UCH-1 (cell line): ENCODE results near the gene HHIPL2.

GRCh38 chr1:219660633-219661467 lies 47.9 kb upstream of the ZC3H11B start:
- RRBS = no CpG with 5 or more reads among the region's 24 CpGs

GRCh38 chr1:220018852-220019331 lies 27.4 kb downstream of the EPRS1 start:
- RRBS = no CpG with 5 or more reads among the region's 3 CpGs

DNA sequence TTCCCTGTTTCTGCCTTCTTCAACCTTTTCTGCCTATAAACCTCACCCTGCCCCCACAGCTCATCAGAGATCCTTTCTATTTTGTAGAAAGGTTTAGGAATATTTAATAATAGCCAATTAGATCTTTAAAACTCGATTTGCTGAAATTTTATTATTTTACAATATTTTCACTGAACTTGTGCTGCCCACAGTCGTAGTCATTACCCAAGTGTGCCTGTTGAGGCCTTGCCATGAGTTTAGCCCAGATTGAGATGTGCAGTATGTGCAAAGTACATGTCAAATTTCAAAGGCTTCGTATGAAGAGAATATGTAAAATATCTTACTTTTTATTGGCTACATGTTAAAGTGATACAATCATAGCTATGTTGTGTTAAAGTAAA lies 422 bp upstream of the IARS2 start:
- RRBS = no CpG with 5 or more reads among the region's 3 CpGs

DNA sequence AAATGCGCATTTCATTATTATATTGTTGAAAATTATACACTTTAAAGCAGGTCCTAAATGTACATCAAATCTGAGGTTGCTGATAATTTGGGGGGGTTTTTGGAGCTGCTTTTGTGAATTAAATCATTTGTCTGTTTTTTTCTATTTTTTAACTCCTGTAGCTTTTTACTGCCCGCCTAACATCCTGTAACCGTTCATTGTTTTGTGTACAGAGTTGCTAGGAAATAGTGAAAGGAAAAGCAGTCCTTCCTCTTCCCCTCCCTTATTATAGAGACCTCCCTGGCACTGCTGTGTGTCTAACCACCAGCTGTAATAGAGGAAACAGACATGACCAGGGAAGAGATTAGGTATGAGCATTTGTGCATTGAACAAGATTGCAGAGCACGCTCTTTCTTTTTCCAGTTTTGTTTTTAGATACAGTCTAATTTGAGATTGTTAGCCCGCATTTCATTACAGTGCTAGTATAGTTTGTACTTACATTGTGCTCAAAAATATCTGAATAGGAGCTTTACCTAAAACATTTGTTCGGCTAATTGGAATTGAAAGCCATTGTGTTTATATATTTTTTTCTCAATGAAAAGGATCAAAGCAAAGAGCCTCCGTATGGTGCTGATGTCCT lies 43.5 kb downstream of the IARS2 start:
- RRBS = no CpG with 5 or more reads among the region's 7 CpGs

- RRBS = no CpG with 5 or more reads among the region's 12 CpGs
Observed at GRCh38 chr1:220219999-220220520, 52.2 kb downstream of the RAB3GAP2 start.

- RRBS = no CpG with 5 or more reads among the region's 2 CpGs
Observed at GRCh38 chr1:220360868-220361164, 88.6 kb upstream of the RAB3GAP2 start.

DNA sequence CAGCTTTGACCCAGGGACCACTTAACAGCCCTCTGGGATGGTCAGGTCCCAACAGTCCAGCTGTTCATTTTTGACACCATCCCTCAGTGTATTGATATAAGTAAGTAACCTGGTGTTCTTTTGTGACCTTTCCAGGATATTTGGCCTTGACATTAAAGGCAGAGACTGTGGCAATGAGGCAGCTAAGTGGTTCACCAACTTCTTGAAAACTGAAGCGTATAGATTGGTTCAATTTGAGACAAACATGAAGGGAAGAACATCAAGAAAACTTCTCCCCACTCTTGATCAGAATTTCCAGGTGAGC lies 13.4 kb downstream of the MTARC2 start:
- RRBS = no CpG with 5 or more reads among the region's 1 CpG

- RRBS = no CpG with 5 or more reads among the region's 3 CpGs
Observed at GRCh38 chr1:220783916-220784385, 2.8 kb upstream of the MTARC1 start.

GRCh38 chr1:220887441-220887792 lies 8.2 kb downstream of the HLX start:
- RRBS = 5% methylated on average over 11 of the region's 26 CpGs

DNA sequence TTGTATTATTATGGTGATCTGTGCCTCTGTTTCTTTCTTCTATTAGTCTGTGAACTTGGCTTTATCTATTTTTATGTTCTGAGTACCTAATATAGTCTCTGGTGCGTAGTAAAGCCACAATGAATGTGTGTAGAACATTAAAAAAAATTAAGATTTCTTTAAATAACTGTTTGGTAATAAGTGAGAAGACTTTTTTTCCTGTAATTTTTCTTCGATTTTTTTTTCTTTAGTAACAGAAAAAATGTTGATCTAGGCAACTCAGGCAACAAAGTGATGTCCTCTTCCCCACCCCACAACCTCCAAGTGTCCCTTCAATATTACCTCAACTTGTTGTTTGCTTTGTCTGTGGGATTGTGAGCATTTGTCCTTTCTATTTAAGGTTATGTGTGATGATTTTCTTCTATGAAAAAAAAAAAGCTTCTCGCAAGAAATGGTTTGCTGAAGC lies 218.1 kb downstream of the HLX start:
- RRBS = no CpG with 5 or more reads among the region's 3 CpGs

GRCh38 chr1:221620345-221621012 lies 121.4 kb downstream of the DUSP10 start:
- RRBS = no CpG with 5 or more reads among the region's 3 CpGs

- RRBS = no CpG with 5 or more reads among the region's 3 CpGs
Observed at GRCh38 chr1:221689180-221689539, 52.7 kb downstream of the DUSP10 start.

GRCh38 chr1:221710933-221711705 lies 30.8 kb downstream of the DUSP10 start:
- RRBS = no CpG with 5 or more reads among the region's 4 CpGs

DNA sequence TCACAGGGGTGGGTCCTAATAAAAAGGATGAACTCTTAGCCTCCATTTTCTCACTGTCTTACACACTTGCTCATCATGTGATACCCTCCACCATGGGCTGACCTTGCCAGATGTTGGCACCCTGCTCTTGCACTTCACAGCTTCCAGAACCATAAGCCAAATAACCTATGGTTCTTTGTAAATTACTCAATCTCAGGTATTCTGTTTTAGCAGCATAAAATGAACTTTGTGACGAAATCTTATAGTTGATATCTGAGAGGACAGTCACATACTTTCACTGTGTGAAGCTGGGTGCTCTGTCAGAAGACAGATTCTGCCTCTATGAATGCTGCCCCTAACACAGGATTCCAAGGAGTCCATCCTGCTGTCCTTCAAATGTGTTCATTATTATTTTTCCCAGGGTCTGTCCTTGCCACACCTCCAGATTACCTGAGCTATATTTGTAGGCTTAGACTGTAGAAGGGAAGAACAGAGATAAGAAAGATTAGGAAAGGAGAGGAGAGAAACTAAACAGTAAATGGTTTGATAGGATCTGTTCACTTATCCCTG lies 13.8 kb downstream of the DUSP10 start:
- RRBS = no CpG with 5 or more reads among the region's 1 CpG

DNA sequence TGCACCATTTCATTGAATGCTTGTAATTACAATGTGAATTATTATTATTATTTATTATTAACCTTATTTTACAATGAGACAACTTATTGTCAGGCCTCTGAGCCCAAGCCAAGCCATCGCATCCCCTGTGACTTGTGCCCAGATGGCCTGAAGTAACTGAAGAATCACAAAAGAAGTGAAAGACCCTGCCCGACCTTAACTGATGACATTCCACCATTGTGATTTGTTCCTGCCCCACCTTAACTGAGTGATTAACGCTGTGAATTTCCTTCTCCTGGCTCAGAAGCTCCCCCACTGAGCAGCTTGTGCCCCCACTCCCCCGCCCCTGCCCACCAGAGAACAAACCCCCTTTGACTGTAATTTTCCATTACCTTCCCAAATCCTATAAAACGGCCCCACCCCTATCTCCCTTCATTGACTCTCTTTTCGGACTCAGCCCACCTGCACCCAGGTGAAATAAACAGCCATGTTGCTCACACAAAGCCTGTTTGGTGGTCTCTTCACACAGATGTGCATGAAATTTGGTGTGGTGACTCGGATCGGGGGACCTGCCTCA lies 224.0 kb upstream of the DUSP10 start:
- RRBS = no CpG with 5 or more reads among the region's 8 CpGs

GRCh38 chr1:222053823-222054109 lies 311.9 kb upstream of the DUSP10 start:
- RRBS = no CpG with 5 or more reads among the region's 3 CpGs

GRCh38 chr1:222420532-222421142 lies 127.3 kb downstream of the HHIPL2 start:
- RRBS = no CpG with 5 or more reads among the region's 1 CpG

GRCh38 chr1:222521238-222521640 lies 26.7 kb downstream of the HHIPL2 start:
- RRBS = no CpG with 5 or more reads among the region's 4 CpGs

GRCh38 chr1:222547819-222548418 lies at the start of gene HHIPL2:
Gene HHIPL2 (minus strand): TSS chr1:222548104.
- RRBS = no CpG with 5 or more reads among the region's 8 CpGs